Cardiac ventricle fibroblast (primary cell): ENCODE measurements around the genes C1orf146 and CCDC18.

GRCh38 chr1:91803738-91804198 lies 82.2 kb downstream of the TGFBR3 start:
- RAMPAGE, long total RNA: no peak

DNA sequence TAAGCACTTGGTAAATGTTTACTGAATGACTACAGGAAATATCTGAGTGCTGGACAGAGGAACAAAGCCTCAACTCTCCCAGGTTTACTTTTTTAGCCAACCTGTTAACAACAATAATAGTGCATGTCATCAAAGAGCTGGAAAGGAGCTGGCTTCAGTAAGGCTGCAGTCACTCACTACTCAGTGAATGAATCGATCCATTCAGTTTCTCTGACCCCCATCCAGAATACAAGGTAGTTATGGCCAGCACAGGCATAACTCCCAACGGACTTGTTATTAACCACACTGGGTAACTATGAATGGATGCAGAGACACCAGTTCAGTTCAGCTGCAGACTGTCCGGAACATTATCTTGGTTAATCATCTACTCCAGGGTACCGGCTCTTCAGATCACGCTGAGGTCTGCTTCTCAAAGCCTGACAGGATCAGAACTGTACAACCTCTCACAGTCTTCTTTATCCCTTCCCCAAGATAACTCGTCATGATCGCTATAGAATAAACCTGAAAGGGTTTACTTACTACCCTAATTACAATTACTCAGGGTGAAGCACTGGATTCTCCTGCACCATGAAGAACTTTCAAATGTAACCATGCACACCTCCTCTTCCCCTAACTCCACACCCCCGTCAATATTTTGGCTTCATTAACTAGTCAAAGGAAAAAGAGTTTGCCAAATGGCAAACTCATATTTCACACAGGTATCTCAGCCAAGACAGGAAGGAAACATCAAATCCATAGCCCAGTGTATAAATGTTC lies 58.1 kb downstream of the TGFBR3 start:
- RAMPAGE, long total RNA: no peak

DNA sequence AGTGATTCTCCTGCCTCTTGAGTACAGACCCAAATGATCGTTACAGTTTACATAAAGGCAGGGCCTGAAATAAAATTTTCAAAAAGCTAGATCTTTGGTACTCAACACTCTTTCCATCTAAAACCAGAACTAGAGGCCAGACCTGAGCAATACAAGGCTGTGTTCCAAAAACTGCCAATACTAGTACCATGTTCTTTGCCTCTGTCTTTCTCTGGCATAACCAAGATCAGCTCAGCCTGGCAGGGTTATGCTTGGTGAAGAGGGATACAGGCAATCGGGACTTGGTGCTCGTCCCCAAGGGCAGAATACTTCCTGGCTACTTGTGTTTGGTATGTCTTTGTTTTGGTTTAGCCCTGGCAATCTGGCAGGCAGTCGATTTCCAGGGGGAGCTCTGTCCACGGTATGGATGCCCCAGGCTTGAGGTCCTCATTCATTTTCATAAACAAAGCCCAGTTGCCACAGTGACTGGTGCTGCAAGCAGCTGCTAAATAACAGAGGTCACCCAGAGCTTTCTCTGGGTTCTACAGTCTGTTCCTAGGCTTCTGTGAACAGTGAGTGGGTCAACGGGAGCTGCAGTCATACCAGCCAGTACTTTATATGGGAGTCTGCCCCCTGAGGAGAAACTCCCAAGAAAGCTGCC lies 55.8 kb downstream of the TGFBR3 start:
- RAMPAGE, long total RNA: no peak

GRCh38 chr1:92030847-92031188 lies 1.0 kb downstream of the EPHX4 start:
- RAMPAGE, long total RNA: no peak

DNA sequence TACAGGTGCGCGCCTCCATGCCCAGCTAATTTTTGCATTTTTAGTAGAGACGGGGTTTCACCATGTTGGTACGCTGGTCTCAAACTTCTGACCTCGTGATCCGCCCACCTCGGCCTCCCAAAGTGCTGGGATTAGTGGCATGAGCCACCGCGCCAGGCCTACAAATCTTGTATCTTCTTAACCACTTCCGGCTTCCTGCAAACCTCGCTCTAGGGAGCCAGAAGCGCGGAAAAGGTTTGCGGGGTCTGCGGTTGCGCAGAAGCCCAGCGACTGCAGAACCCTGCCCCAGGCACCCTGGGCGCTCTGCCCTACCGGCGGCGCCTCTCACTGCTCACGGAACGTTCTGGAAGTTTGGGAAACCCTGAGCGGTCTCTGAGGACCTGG lies at the start of gene C1orf146:
TSS of gene C1orf146 (plus strand) at position 258 of the 384 bp plus-strand sequence.
- RAMPAGE, long total RNA: no peak

GRCh38 chr1:92274936-92276100 lies 23.5 kb downstream of the GLMN start:
- RAMPAGE, long total RNA: no peak

DNA sequence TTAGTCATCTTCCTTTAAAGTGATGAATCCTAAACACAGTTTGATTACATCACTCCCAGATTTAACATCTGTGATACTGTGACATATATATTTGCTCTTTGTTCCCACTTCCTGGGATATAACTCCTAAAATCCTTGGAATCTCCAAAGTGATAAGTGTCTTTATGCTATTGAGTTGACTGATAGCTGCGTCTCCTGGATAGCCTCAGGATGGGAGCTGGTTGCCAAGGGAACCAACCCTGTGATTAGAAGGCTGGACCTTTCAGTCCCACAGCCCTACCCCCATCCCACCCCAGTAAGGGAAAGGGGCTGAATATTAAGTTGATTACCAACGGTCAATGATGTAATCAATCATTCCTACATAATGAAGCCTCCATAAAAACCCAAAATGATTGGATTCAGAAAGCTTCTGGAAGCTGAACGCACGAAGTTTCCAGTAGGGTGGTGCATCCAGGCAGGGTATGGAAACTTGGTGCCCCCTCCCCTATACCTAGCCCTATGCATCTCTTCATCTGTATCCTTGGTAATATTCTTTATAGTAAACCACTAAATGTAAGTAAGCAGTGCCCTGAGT lies 21.4 kb downstream of the GLMN start:
- RAMPAGE, long total RNA: no peak

- RAMPAGE, long total RNA: no peak
These were observed 3.0 kb downstream of the GFI1 start for GRCh38 chr1:92483466-92484363.

DNA sequence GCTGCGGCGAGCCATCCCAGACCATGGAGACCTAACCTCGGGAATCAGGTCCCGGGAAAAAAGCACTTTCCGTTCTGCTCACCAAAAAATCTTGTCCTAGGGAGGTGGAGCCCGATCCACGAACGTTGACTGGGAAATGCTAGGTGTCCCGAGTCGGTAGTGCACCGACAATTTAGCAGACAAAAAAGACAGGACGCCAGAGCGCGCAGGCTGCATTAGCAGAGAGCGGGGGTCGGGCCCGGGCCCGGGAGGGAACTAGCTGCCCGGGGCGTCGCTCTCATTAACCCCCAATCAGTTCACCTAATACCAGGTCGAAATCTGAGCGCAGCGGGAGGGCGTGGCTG lies 2.4 kb downstream of the GFI1 start:
- RAMPAGE, long total RNA: no peak

- RAMPAGE, long total RNA: no peak
These were observed 112.6 kb downstream of the EVI5 start for GRCh38 chr1:92672225-92672851.

GRCh38 chr1:92715375-92715931 lies 69.5 kb downstream of the EVI5 start:
- RAMPAGE, long total RNA: no peak

DNA sequence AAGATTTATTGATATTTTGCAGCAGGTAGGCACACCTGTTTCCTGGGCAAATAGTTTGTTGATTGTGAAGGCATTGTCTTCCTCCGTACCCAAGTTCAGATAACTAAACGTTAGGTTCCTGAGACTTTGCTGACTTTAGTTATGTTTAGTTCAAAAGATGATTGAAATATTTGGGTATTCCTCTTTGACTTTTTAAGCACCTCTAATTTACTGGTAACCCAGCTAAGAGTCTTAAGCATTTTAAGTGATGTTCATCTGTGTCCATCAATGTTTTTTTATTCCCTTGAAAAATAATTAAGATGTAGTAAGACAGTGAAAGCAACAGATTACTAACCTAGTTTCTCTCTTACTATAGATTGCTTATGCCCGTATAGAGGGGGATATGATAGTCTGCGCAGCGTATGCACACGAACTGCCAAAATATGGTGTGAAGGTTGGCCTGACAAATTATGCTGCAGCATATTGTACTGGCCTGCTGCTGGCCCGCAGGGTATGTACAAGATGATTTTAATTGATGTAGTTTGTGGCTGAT lies 2.6 kb downstream of the RPL5 start:
- RAMPAGE, long total RNA: start-site peak on the plus strand centred at position 420 of the sequence, 99 bp wide, 1,049 and 61 reads in 2 replicates

GRCh38 chr1:92859253-92859740 lies 27.5 kb downstream of the RPL5 start:
- RAMPAGE, long total RNA: no peak

DNA sequence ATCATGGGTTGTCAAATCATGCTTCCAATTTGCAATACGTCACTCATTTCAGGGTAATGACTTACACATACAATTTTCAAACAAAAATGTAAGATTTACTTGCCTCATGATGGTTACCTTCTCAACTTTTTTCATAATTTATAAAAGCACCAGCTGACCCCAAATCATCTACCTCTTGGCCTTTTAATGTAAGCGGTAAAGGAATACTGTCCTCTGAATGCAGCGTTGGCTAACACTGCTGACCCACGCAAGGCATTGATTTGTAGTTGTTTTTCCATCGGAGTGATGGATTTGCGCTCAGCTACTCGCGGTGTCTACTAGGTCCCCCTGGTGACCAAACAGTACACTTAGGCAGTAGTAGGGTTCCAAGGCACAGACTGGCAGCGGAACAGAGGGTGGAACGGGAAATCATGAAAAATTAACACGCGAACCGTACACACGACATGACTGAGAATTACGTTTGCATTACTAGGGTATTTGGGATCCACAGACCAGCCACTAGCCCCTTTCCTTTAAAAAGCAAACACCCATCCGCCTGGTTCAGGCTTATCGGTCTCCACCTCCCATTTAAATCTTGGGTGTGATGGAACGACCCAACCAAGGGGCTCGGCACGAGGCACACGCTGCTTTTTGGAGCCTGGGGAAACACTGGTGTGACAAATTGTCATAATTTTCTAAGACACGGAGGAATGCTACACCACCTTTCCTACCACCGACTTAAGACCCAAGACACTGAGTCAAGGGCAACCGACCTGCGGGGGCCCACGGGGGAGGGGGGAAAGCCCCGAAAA lies 859 bp downstream of the DIPK1A start:
- RAMPAGE, long total RNA: no peak

GRCh38 chr1:92990836-92991312 lies 29.6 kb upstream of the DIPK1A start:
- RAMPAGE, long total RNA: no peak

DNA sequence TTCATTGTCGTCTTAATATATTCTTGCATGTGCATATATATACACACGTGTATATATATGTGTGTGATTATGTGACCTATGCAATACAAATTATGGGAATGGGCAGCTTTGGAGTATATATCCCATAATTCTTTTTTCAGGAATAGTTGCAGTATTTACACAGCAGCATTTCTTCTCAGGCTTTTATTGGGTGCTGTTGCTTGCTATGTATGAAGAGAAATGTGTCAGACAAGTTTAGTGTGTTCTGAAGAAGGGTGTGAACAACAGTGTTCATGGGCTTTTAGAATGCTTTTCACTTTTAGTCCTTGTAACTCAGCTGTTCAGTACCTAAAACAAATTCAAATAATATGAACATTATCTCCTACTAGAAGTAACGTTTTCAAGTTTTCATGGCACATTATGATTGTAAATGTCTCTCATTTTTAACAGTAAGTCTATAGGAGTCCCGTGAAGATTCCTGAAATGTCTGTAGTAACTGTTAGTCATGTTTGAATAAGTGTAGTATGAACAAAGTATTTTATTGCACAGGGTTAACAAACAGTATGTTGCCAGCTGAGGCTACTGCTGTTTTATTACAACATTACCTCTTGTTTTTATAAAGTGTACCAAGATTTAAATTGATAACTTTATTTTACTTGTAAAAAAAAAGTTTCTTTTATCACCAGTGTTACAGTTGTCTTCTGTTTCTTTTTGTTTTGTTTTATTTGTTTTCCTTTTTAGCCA lies 42.5 kb downstream of the TMED5 start:
- RAMPAGE, long total RNA: no peak

DNA sequence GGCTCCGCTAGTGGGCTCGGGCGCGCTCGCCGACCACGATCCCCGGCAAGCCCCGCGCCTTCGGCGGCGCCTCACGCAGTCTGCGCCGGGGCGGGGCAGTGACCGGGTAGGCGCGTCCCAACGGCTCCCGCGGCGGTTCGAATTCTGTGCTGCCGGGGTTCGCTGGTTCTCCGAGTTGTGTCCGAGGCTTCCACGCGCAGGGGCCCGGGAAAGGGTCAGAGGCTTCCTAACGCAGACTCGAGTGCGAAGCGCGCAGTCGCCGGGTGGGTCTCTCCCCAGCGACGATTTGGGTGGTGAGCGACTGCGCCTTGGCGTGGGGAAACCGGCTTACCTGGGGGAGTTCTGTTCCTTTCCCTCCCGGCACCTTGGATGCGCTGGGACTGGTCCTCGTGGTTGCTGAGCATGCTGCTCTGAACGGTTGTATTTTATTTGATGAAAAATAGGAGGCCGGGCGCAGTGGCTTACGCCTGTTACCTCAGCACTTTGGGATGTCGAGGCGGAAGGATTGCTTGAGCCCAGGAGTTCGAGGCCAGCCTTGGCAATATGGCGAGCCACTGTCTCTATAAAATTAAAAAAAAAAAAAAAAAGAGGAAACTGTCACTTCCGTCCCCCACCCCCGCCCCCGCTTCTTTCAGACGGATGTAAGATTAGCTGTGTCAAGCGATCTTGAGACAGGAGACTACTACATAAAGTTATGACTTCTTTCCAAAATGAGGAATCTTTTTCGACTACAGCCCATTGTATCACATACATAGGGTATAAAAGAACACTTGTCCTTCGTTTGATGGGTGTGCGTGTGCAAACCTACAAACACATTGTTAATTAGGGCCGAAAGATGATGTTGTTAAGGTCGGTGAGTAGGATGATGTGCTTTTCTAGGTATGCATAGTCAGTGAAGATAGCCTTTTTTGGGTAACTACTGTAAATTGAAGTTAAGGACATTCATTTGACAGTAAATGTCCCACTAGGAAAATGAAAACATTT lies at the start of gene CCDC18:
TSS of gene CCDC18 (plus strand) at position 135 of the 984 bp plus-strand sequence.
- RAMPAGE, long total RNA: no peak

- RAMPAGE, long total RNA: no peak
These were observed 72.7 kb downstream of the CCDC18 start for GRCh38 chr1:93253238-93253533.

DNA sequence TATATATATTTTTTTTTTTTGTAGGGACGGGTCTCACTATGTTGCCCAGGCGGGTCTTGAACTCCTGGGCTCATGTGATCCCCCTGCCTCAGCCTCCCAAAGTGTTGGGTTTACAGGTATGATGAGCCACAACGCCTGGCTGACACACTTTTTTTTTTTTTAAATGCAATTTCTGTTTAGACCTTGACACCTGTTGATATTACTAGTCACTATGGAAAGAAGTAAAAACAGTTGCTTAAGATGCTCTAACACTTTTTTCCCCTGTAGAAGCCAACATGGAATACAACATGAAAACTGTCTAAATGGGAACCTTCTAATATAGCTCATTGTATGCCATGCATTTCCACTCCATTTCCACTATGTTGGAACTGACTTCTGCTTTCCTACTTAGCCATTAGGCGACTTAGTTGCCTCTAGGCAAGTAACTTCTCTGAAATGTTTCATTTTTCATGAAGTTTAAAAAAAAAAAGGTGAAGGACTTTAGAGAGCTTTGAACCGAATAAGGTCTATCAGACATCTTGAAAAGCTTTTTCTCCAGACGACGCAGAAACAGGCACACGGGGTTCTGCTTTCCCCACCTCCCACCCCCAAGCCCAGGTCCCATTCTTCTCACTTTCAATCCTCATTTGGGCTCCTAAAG lies 717 bp upstream of the DR1 start:
- RAMPAGE, long total RNA: no peak

DNA sequence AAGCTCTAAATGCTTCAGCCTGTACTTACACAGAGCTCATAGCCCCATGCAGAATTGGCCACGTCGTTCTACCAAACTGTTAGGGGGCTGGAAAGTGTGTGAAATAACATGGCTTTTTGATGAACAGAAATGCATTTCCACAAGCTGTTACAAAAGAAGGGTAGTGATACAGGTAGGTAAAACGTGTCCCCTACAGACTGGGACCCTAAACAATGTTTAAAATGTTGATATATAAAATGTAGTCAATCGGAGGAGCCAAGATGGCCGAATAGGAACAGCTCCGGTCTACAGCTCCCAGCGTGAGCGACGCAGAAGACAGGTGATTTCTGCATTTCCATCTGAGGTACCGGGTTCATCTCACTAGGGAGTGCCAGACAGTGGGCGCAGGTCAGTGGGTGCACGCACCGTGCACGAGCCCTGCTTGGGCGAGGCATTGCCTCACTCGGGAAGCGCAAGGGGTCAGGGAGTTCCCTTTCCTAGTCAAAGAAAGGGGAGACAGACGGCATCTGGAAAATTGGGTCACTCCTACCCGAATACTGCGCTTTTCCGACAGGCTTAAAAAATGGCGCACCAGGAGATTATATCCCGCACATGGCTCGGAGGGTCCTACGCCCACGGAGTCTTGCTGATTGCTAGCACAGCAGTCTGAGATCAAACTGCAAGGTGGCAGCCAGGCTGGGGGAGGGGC lies 61.6 kb downstream of the FNBP1L start:
- RAMPAGE, long total RNA: no peak